NT2/D1 (cell line): Measurements from ENCODE around the gene SCEL.

DNA sequence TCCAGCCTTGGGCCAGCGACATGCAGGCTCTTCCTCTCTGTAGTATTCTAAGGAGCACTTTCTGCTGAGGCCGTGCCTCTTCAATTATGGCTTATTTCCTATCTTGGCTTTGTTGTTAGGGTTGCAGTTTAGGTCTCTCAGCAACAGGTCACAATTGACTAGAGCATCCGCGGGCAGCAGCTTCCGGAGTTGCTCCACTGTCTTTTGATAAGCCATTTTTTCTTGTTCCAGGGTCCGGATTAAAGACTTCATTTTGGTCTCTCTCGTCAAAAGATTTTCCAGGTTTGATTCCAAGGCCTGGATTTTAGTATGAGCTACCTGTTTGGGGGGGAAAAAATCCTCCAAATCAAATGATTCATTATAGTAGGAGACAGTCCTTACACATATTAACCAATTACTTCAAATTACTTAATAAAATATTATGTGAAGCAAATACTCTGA is 195.2 kb downstream of the TBC1D4 start:
- RRBS, 2 experiments: no CpG with 5 or more reads among the region's 7 CpGs

DNA sequence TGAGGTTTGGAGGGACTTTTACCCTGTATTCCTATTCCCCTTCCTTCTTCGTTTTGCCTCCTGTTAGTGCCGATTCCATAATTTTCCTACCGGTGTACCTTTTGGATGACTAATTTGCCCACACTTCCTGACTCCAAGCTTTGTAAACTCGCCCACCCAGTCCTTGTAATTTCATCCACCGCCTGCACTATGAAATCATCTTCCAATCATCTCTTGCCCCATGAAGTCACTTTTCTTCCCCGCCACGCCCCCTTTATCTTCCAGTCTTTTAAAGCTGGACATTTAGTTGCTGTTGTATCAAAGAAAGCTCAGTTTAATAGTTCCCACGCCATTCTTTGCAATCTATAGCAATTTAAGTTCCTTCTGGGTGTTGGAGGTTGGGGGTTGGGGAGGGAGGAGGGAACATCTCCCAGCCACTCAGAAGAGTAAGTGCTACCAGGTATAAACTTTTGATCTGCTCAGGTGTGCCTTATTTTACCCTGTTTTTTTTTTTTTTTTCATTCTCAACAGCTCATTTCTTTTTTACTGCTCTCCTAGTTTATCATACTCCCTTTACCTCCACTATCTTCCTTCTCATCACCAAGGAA is 741 bp downstream of the UCHL3 start:
- RRBS, 2 experiments: 11 to 12% methylated on average over 2 of the region's 8 CpGs

DNA sequence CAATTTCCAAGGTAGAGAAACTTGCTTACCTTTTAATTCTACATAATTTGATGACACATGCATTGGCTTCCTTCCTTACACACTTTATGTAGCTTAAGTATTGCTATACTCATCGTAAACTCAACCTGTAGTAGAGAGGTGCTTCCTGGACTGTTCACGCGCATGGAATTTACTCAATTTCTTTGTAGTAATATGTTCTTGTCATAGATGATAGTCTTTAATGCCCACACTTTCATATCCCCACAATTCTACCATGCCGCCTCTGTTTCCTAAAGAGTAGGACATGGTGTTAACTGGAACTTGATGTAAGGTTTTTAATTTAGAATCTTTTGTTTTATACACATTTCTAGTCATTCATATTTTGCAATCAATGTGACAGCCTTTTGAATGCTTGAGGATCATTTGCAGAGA is 160.8 kb downstream of the LMO7 start:
- RRBS, 2 experiments: no CpG with 5 or more reads among the region's 4 CpGs

DNA sequence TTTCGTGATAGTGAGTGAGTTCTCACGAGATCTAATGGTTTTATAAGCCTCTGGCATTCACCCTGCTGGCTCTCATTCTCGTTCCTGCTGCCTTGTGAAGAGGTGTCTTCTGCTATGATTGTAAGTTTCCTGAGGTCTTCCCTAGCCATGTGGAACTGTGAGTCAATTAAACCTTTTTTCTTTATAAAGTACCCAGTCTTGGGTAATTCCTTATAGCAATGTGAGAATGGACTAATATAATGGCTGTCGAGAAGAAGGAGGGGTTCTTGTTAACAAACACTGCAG is 271.1 kb downstream of the LMO7 start:
- RRBS, 2 experiments: no CpG with 5 or more reads among the region's 4 CpGs

- RRBS, 2 experiments: no CpG with 5 or more reads among the region's 3 CpGs
Measured at GRCh38 chr13:76522047-76522427, 364.2 kb downstream of the KCTD12 start.

GRCh38 chr13:76747144-76747602 is 139.0 kb downstream of the KCTD12 start:
- RRBS, 2 experiments: no CpG with 5 or more reads among the region's 8 CpGs

- RRBS, 2 experiments: no CpG with 5 or more reads among the region's 2 CpGs
Measured at GRCh38 chr13:76874330-76874866, 11.8 kb downstream of the KCTD12 start.

- RRBS, 2 experiments: no CpG with 5 or more reads among the region's 2 CpGs
Measured at GRCh38 chr13:76993038-76993314, 1.1 kb downstream of the CLN5 start.

GRCh38 chr13:77016968-77017261 is 10.0 kb downstream of the FBXL3 start:
- RRBS, 2 experiments: no CpG with 5 or more reads among the region's 2 CpGs

DNA sequence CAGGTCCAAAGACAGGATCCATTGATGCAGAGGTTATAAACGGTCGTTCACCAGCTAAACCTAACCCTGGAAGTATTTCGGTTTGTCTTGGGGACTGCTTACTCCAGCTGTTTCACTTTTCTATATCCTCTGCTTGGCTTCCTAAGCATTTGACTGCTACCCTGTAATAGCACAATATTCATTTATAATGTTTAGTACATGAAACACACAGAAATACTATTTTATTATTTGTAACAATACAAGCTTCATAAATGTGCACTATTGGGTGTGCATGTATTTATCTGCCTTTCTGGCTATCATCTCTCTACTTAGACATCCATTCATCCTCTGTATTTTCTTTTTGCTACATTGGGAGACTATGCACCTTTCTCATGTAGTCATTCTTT is 26.5 kb upstream of the FBXL3 start:
- RRBS, 2 experiments: no CpG with 5 or more reads among the region's 3 CpGs

DNA sequence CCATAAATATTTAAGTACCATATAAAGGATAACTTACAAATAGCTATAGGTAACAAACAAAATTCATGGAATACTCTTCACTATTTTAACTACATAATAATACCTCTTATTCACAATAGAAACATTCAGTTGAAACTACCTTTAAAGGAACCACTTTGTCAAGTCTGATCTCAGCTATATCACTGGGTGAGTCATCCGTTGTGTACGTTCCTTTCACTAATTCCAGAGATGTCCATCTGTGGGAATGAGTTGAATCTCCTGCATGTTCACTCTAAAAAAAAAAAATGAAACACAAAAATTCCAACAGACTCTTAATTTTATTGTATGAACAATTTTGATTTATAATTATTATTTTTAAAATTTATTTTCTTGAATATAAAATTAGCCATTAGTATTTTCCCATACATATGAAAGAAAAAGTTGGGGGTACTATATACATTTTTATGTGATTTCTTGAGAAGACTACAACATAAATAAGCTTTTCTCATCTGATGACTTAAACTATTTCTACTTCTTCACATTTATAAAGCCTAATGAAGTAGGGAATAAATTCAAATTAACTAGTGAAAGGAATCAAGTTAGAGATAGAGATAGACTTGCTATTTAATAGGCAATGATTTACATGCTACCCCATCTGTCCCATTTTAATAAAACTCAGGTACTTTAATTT is 149.5 kb upstream of the FBXL3 start:
- RRBS, 2 experiments: no CpG with 5 or more reads among the region's 2 CpGs

- RRBS, 2 experiments: no CpG with 5 or more reads among the region's 3 CpGs
Measured at GRCh38 chr13:77185702-77186474, 141.0 kb downstream of the MYCBP2 start.

GRCh38 chr13:77232833-77233563 is 93.9 kb downstream of the MYCBP2 start:
- RRBS, 2 experiments: no CpG with 5 or more reads among the region's 6 CpGs

GRCh38 chr13:77535488-77535878 is at the start of gene SCEL:
Gene SCEL (plus strand): TSS chr13:77535706.
- RRBS, 2 experiments: no CpG with 5 or more reads among the region's 1 CpG

- RRBS, 2 experiments: 2% methylated on average over 21 to 28 of the region's 79 CpGs
Measured at GRCh38 chr13:77698200-77699366, 1.1 kb downstream of the SLAIN1 start.

- RRBS, 2 experiments: no CpG with 5 or more reads among the region's 1 CpG
Measured at GRCh38 chr13:77860652-77861189, 57.9 kb downstream of the EDNRB start.

DNA sequence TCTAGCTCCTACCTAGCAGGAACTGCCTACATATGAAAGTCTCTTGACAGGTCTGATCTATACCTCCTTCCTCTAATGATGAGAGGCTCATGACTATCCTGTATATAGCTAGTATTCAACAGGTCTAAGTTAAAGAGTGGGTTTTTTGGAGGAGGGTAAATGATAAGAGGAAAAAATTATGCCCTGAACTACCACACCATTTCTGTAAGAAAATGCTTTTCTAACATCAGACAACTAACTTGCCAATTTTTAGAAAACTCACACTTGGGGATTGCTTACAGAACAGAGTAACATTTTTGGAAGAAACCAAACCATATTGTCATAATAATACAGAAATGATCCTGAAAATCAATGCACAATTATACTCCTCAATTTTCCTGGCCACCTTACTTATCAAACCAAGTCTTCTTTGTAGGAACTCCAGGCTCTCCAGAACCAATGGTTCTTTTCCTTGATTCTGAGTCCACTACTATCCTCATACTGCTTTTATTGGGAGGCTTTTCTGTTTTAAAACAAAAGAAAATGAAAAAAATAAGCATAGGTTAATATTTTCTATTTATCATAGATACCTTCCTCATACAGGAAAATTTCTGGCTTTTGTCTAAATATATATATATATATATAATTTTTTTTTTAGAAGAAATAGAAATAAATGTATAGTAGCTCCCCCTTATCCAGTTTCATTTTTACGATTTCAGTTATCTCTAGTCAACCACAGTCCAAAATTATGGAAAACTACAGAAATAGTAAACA is 46.7 kb downstream of the RBM26 start:
- RRBS, 2 experiments: no CpG with 5 or more reads among the region's 1 CpG

GRCh38 chr13:79503075-79503862 is 22.3 kb downstream of the NDFIP2 start:
- RRBS, 2 experiments: no CpG with 5 or more reads among the region's 2 CpGs

GRCh38 chr13:79663937-79664329 is 183.0 kb downstream of the NDFIP2 start:
- RRBS, 2 experiments: no CpG with 5 or more reads among the region's 2 CpGs

- RRBS, 2 experiments: no CpG with 5 or more reads among the region's 3 CpGs
Measured at GRCh38 chr13:80362517-80362833, 21.5 kb upstream of the SPRY2 start.